Astrocyte (in vitro differentiated cells and primary cell): ENCODE measurements around a stretch of chr11.

GRCh38 chr11:61124560-61125298, 22.4 kb downstream of the CD5 start:
- PRO-cap, result no peak
- RRBS, 2 experiments, result no CpG with 5 or more reads among the region's 18 CpGs

GRCh38 chr11:61125963-61126330, 23.7 kb downstream of the CD5 start:
- PRO-cap, result no peak
- RRBS, 2 experiments, result no CpG with 5 or more reads among the region's 10 CpGs

GRCh38 chr11:61127994-61128518, 25.8 kb downstream of the CD5 start:
- PRO-cap, result no peak
- RRBS, 2 experiments, result no CpG with 5 or more reads among the region's 9 CpGs

GRCh38 chr11:61326410-61327161, 6.3 kb downstream of the DDB1 start:
- PRO-cap, result no peak
- RRBS, 2 experiments, result no CpG with 5 or more reads among the region's 9 CpGs

GRCh38 chr11:61338935-61339476, 6.0 kb downstream of the TKFC start:
- PRO-cap, result no peak
- RRBS, 2 experiments, result 84 to 88% methylated on average over 17 to 19 of the region's 26 CpGs

DNA sequence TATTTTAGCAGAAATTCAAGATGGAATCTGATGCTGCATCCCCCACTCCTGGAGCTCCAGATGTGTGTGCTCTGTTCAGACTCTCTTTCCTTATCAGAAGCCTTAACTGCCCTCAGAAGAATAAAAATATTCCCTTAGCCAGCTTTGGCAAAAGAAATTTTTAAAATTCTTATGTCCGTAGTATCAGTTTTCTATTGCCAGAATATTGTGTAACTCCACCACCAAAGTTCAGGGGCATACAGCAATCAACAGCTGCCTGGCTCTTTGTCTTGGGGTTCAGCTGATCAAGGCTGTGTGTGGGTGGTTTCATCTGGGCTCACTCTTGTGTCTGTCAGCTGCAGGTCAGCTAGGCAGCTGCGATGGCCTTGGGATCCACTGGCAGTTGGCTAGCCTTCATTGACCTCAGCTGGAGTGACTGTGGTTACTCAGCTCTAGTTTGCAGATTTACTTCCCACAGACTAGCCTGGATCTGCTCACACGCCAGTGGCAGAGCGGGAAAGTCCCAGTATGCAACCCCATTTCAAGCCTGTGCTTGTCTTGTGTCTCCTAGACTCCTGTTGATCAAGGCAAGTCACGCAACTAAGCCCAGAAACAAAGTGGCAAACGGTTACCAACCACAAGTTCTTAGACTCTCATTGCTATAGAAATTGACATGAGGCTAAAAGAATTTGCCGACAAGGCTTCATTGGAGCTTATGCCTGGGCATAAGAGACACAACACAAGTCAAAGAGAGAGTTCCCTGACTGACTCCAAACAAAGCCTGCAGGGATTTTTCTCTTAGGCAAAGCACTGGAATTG, 7.4 kb downstream of the TMEM138 start:
- PRO-cap, result unidirectional peak, minus-strand start at position 413 of the sequence; unidirectional peak, minus-strand start at position 419 of the sequence
- RRBS, 2 experiments, result no CpG with 5 or more reads among the region's 7 CpGs

DNA sequence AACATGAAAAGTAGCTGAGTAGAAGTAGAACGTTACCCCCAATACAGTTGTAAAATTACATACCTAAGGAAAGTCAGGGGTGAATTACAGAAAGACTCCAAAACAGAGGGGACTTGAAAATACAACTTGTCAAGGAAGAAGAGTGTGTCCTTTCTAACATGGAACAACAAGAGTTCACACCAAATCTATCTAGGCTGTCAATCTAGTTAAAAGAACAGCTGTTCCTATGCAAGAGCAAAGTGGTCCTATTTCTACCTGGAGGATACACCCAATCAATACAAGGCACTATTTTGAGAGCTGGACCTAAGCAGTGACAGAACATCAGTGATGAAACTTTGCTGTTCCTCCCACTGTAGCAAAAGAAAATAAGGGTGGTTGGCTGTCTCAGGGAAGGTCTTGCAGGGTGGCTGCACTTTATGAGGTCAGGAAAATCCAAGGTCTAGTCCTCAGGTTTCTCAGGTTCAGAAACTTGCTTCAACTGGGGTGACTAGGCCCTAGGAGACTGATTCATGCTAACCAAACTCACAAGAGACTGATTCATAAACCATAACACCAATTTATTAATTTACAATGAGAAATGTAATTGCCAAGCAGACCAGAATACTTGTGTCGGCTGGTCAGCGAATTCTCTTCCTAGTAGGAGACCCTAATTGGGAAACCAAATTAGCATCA, 11.7 kb downstream of the CPSF7 start:
- PRO-cap, result no peak
- RRBS, 2 experiments, result no CpG with 5 or more reads among the region's 3 CpGs

GRCh38 chr11:61446189-61446909, 16.4 kb downstream of the SDHAF2 start:
- PRO-cap, result no peak
- RRBS, 2 experiments, result no CpG with 5 or more reads among the region's 8 CpGs

DNA sequence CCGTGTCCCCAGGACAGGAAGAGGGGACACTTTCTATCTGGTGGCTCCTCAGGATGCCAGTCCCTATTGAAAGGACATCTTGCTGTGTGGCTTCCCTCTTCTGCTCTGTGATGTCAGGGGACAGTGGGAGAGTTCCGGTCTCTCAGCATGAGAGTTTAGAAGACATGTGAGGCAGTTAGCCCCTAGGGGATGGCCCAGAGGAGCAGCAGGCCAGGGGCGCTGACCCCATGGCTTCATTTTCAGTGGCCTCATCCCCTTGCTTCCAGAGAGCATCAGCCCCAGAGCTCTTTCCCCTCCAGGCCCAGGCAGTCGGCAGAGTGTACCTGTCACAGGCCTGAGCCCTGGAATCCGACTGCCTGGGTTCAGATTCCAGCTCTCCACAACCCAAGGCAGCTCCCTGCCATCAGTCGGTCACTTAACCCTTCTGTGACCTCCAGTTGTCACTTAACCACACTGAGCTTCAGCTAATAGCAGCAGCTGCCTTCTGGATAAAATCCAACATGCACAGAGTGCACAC, 13.5 kb downstream of the PPP1R32 start:
- PRO-cap, result no peak
- RRBS, 2 experiments, result no CpG with 5 or more reads among the region's 6 CpGs

GRCh38 chr11:61515432-61516066, 7.0 kb downstream of the LRRC10B start:
- PRO-cap, result no peak
- RRBS, 2 experiments, result no CpG with 5 or more reads among the region's 13 CpGs

GRCh38 chr11:61534654-61535261, 26.2 kb downstream of the LRRC10B start:
- PRO-cap, result no peak
- RRBS, 2 experiments, result 56 to 58% methylated on average over 1 to 3 of the region's 26 CpGs

DNA sequence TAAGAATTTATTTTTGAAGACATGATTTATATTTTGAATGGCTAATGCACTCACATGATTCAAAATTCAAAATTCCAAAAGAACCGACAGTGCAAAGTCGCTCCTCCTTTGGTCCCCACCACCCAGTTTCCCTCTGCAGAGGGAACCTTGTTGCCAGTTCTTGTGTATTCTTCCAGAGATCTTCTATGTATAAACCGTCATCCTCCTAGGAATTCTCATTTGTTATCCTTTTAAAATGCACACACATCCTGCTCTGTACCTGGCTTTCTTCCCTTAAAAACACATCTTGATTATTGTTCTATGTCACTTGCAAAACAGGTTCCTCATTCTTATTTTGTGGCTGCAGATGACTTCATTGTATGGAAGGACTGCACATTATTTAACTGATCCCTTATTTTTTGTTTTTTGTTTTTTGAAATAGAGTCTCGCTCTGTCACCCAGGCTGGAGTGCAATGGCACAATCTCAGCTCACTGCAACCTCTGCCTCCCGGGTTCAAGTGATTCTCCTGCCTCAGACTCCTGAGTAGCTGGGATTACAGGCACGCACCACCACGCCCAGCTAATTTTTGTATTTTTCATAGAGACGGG, 26.6 kb upstream of the SYT7 start:
- PRO-cap, result no peak
- RRBS, 2 experiments, result no CpG with 5 or more reads among the region's 8 CpGs

- PRO-cap, result no peak
- RRBS, 2 experiments, result no CpG with 5 or more reads among the region's 8 CpGs
Observed at GRCh38 chr11:61690950-61691400, 10.8 kb downstream of the DAGLA start.

- PRO-cap, result no peak
- RRBS, 2 experiments, result no CpG with 5 or more reads among the region's 13 CpGs
Observed at GRCh38 chr11:61694989-61695850, 15.0 kb downstream of the DAGLA start.

- PRO-cap, result no peak
- RRBS, 2 experiments, result no CpG with 5 or more reads among the region's 16 CpGs
Observed at GRCh38 chr11:61769959-61770591, 17.6 kb downstream of the MYRF start.

- PRO-cap, result no peak
- RRBS, 2 experiments, result no CpG with 5 or more reads among the region's 3 CpGs
Observed at GRCh38 chr11:61800528-61801411, 8.1 kb downstream of the FEN1 start.

DNA sequence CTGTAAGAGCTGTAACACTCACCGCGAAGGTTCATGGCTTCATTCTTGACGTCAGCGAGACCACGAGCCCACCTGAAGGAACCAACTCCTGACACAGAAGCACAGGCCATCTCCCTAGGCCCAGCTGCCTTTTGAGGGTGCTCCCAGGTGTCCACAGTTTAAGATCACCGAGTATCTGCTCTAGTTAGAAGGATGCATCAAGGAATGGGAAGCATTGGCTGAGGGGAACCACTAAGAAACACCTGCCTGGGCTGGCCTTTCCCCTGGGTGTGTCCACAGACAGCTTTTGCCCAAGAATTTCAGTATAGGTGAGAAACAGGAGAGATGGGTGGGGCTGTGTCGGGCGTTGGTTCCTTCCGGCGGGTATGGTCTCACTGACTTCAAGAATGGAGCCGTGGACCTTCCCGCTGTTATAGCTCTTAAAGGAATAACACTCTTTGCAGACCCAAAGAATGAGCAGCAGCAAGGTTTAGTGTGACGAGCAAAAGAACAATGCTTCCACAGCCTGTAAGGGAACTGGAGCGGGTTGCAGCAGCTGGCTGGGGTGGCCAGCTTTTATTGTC, 2.6 kb downstream of the FADS1 start:
- PRO-cap, result no peak
- RRBS, 2 experiments, result no CpG with 5 or more reads among the region's 14 CpGs

- PRO-cap, result no peak
- RRBS, 2 experiments, result no CpG with 5 or more reads among the region's 19 CpGs
Observed at GRCh38 chr11:61850995-61851749, 23.1 kb downstream of the FADS2 start.

GRCh38 chr11:61881282-61881597, 10.1 kb downstream of the FADS3 start:
- PRO-cap, result no peak
- RRBS, 2 experiments, result no CpG with 5 or more reads among the region's 1 CpG

- PRO-cap, result no peak
- RRBS, 2 experiments, result 93% methylated on average over 2 of the region's 12 CpGs; no CpG with 5 or more reads in 1 of the 2 experiments
Observed at GRCh38 chr11:61918563-61919462, 1.4 kb upstream of the RAB3IL1 start.